ENCODE data around the genes GMNC and ATP13A5.

DNA sequence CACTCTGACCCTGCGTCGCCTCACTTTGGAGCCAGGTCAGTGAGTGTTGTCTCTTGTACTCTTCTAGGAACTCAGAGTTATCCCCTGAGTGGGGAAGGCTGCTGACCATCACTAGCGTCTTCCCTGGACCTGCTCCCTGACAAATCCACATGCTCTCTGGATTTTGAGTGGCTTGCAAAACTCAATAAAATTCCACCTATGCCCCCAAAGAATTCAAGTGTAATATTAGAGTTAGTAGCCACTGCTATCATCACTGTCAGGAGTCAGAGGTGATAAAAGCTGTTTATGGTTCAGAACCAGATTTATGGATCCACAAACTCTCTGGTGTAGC, 52.6 kb downstream of the GMNC start:
- PRO-cap: no peak
- RAMPAGE, long total RNA: no peak
- RRBS: no CpG with 5 or more reads among the region's 3 CpGs

- PRO-cap: no peak
- RAMPAGE, long total RNA: no peak
- RRBS: 4% methylated on average over 16 of the region's 65 CpGs
Measured at GRCh38 chr3:190862168-190863513, at the start of gene GMNC. GMNC (minus strand) TSS chr3:190862694.

DNA sequence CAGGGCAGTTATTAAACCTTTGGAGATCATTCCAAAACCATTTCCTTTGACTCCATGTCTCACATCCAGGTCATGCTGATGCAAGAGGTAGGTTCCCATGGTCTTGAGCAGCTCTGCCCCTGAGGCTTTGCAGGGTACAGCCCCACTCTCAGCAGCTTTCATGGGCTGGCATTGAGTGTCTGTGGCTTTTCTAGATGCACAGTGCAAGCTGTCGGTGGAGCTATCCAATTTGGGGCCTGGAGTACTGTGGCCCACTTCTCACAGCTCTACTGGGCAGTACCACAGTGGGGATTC, 16.6 kb downstream of the OSTN start:
- PRO-cap: no peak
- RAMPAGE, long total RNA: no peak
- RRBS: no CpG with 5 or more reads among the region's 1 CpG

DNA sequence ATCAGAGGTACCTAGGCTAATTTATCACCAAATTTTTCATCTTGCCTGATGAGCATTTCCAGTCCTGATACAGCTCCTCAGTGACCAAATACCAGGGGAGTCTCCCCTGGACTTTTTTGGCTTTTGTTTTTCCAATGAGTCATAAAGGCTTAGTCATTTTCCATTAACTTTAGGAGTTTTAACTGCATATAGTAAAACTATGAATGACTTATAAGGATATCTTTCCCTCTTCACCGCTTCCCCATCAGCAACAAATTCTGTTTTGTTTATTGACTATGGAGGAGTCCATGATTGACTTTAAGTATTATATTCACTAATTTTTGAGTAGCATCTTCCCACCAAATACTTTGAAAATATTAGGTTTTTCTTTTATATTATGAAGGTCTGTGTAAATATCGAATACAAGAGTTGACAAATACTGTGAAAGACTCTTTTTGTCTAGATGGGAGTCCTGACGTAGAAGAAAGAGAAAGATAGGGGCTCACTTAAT, 7.6 kb upstream of the UTS2B start:
- PRO-cap: no peak
- RAMPAGE, long total RNA: no peak
- RRBS: no CpG with 5 or more reads among the region's 3 CpGs

DNA sequence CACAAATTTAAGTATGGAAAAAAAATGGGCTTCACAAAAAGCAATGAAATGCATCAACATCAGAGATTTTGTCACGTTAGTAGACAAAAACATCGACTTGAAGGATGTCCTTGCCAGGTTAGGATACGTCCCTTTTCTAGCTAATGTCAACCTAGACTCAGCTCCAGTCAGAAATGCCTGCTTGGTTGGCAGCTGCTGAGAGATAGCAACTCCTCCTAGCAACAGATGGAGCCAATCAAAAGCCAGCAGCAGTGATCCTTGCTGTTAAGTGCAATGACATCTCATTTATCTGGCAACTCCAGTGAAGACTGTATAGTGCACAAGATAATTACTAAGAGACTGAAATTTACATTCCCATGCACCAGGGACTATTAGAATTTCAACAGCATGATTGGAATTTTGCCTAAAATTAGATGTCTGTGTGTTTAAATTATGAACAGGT, 424.1 kb downstream of the FGF12 start:
- PRO-cap: no peak
- RAMPAGE, long total RNA: no peak
- RRBS: no CpG with 5 or more reads among the region's 3 CpGs

GRCh38 chr3:192727876-192728389, 592 bp upstream of the FGF12 start:
- PRO-cap: no peak
- RAMPAGE, long total RNA: no peak
- RRBS: no CpG with 5 or more reads among the region's 5 CpGs

GRCh38 chr3:192943191-192943894, 25.7 kb upstream of the MB21D2 start:
- PRO-cap: no peak
- RAMPAGE, long total RNA: no peak
- RRBS: no CpG with 5 or more reads among the region's 10 CpGs

DNA sequence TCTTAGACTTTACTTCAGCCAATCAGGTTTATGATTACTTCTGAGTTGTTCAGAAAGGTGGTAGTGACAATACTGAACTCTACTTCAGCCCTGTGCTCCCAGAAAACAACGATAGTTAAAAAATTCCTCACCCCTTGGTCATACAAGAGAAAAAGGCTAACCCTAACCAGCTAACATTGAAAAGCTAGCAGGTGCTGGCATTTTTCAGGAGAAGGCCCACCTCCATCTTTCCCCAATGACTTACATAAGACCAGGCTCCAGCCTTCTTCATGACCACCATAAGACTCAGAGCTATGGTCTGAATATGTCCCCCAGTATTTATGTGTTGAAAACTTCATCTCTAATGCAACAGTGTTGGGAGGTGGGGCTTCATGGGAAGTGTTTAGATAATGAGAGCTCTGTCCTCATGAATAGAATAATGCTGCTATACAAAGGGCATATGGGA, 125.4 kb upstream of the PLAAT1 start:
- PRO-cap: no peak
- RAMPAGE, long total RNA: no peak
- RRBS: no CpG with 5 or more reads among the region's 1 CpG

- PRO-cap: no peak
- RAMPAGE, long total RNA: no peak
- RRBS: no CpG with 5 or more reads among the region's 8 CpGs
Measured at GRCh38 chr3:193378604-193379071, at the start of gene ATP13A5. ATP13A5 (minus strand) TSS chr3:193378753.

- PRO-cap: no peak
- RAMPAGE, long total RNA: no peak
Measured at GRCh38 chr3:193400407-193400954, 21.9 kb upstream of the ATP13A5 start.

- PRO-cap: no peak
- RAMPAGE, long total RNA: no peak
- RRBS: no CpG with 5 or more reads among the region's 20 CpGs
Measured at GRCh38 chr3:193711935-193712581, 119.0 kb downstream of the OPA1 start.

- PRO-cap: no peak
- RAMPAGE, long total RNA: no peak
- RRBS: no CpG with 5 or more reads among the region's 10 CpGs
Measured at GRCh38 chr3:193745134-193745738, 152.2 kb downstream of the OPA1 start.

DNA sequence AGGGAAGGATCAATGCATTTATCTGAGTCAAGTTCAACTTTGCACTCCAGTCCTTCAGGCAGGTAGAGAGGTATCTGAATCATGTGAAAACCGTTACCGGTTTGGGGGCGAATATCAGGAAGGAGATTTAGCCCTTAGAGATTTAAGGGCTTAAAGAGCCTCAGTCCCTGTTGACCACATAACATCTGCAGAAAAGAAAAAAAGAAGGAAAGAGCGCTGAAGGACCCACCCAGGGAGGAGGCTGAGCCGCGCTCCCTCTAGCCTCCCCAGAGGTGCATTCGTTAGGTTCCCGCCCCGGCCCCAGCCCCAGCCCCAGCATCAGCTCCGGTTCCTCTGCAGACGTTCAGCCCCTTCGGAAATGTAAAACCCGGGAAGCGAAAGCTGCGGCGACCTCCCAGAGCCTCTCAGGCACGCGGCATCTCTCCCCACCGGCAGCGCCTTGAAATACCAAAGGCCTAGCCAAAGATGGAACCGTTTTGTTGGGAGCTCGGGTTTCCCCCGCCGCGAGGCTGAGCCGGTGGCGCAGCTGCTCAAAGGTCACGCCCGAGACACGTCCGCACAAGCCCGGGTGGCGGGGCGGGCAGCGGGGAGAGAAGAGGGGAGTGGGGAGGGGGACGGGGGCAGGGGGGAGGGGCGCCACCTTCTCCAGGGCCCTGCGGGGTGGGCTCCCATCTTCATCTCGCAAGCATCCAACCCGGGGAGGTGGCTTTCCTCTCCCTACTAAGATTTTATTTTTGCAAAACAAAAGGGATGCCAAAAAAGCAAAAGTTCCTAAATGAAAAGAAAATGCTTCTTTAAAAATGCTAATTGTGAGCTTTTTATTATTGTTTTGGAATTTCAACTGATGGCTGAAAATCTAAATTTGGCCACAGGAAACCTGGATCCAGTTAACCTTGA, 77.7 kb upstream of the HES1 start:
- PRO-cap: no peak
- RAMPAGE, long total RNA: no peak
- RRBS: 2% methylated on average over 19 of the region's 40 CpGs

DNA sequence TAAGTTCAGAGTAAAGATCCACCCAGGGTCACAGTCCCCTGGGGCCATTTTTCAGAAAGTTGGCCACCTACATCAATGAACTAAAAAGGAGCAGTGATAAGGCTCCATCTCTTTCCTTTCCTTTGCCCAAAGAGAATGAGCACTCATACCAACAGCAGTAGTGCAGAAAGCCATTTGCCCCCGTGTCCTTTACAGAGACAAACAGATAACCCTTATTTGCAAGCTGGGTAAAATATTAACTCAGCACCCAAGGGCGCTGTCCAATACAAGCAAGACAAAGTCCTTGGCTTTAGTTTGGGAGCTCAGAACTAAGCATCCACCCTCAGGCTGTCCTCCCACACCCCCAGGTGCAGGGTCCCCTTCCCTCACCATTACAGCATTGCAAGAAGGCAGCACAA, 34.4 kb upstream of the HES1 start:
- PRO-cap: no peak
- RAMPAGE, long total RNA: no peak
- RRBS: no CpG with 5 or more reads among the region's 2 CpGs

DNA sequence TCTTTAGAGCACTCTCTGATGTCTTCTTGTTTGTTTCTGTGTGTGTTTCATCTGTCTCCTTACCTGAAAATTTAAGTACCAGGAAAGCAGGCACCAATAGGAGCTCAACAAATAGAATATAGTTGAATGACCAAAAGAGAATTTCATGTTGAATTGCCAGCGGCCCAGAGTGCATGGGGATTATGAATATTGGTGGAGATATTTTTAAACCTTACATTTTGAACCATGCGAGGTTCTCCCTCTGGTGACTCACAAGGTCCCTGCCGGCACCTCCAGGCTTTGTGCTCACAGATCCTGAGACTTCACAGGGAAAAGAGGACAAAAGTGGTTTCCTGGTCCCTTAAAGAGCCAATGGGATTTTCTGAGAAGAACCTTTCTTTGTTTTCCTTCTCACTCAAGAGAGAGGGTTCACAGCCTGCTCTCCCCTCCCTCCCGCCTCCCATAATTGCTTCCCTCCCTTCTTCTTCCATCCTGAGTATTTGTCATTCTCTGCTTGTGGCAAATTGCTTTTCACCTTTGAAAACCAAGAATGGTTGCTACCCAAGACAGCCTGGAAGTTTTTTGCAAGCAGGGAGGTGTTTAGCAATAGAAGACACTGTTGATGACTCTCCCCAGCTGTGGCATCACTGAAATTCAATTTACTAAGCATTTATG, 76.7 kb downstream of the CPN2 start:
- PRO-cap: no peak
- RAMPAGE, long total RNA: no peak
- RRBS: no CpG with 5 or more reads among the region's 4 CpGs

DNA sequence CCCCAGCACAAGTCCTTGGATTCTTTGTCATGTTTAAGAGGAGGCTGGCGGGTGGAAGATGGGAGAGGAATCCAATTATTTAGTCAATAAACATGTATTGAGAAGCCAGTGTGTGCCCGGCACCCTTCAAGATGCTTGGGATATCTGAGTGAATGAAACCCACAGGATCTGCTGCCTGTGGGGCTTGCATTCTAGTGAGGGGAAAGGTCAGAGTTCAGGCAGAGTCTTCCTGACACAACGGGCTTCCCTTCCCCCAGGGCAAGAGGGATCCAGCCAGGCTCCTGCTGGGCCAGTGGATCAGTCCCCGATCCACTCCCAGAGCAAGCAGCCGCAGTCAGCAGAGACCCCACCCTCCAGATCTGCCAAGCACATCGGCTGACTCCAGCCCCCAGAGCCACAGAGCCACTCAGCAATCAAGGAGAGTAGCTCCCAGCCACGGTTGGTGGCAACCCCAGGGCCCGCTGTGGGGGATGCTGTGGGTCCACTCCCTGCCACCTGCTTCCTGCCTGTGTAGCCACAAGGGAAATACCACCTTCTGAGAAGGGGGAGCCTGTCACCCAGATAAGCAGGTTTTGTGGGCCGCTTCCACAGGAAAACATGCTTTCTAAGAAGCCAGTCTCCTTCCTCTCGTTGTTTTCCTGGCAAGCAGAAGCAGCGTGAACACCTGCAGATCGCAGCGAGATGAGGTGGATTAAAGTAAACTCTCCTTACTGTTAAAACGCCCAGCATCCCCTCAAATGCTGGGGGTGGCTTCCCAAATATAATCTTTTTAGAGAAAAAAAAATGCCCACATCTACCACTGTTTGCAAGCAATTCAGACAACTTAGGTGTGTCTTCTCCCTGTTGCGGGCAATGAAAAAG, 44.9 kb downstream of the CPN2 start:
- PRO-cap: no peak
- RAMPAGE, long total RNA: no peak
- RRBS: no CpG with 5 or more reads among the region's 15 CpGs

DNA sequence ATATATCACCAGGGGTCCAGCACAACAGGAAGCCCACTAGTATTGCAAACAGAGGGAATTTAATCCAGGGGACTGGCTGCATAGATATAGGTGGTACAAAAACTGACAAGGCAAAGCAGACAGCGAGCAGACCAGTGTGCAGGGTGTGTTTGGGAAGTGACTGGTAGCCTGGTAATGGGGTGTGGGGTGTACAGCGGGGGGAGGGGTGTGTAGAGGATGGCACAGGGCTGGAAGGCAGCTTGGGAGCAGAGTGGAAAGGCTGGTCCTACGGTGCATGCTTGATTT, 29.5 kb downstream of the CPN2 start:
- PRO-cap: no peak
- RAMPAGE, long total RNA: no peak
- RRBS: no CpG with 5 or more reads among the region's 3 CpGs

DNA sequence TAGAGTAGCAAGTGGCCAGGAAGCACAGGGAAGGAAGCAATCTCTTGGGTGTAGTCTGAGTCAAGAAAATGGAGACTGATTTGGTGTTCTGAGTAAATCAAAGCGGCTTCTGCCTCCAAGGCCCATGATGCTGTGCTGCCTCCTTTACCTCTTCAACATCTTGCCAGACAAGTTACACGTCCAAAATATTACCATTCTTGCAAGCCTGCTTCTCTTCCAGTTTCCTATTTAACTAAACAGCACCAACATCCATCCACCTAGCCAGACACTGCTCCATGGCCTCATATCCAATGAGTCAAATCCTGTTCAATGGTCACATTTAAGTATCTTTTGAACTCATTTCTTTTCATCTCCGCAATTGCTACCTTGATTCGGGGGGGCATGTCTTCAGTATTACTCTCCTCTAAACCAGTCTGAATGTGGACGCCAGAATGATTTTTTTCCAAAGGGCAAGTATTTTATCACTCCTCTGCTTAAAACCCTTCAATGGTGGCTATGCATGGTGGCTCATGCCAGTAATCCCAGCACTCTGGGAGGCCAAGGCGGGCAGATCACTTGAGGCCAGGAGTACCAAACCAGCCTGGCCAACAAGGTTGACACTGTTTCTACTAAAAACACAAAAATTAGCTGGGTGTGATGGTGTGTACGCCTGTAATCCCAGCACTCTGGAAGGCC, 35.1 kb downstream of the ATP13A3 start:
- PRO-cap: no peak
- RAMPAGE, long total RNA: no peak
- RRBS: no CpG with 5 or more reads among the region's 7 CpGs

GRCh38 chr3:194476487-194477564, 10.0 kb downstream of the ATP13A3 start:
- PRO-cap: no peak
- RAMPAGE, long total RNA: no peak
- RRBS: no CpG with 5 or more reads among the region's 10 CpGs

DNA sequence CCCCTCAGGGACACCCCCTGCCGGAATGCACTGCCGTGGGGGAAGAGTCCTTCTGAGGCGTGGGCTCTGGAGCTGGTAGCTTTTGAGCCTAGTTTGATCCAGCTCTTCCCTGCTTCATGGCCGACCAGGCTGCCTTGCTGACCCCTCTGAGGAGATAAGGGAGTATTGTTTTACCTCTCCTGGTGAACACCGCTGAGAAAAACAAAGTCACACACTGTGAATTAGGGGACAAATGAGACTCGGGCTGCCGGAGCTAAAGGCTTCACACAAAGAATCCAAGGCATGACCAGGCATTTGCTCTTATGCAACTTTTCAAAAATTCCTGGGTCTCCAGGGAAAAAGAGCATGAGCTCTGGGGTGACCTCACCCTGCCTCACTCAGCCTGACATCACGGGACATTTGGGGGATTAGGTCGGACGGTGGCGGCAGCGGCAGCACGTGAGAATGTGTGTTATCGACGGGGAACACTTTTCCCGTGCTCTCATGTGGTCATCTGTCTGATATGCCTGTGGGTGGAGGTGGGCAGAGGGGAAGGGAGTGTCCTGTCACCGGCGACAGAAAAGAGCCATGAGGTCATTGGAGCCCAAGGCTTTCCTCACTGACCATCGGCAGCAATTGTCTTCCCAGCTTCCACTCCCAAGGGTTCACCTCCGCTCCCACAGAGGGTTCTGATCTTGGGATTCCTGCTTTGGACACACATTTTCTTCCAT, 61.0 kb downstream of the TMEM44 start:
- PRO-cap: no peak
- RAMPAGE, long total RNA: no peak
- RRBS: no CpG with 5 or more reads among the region's 20 CpGs